ENCODE measurements around a stretch of chr7.

GRCh38 chr7:134834566-134835157 is 55.2 kb downstream of the CALD1 start:
- RRBS: no CpG with 5 or more reads among the region's 1 CpG

GRCh38 chr7:134852409-134853298 is 73.2 kb downstream of the CALD1 start:
- RRBS: no CpG with 5 or more reads among the region's 5 CpGs

- RRBS: no CpG with 5 or more reads among the region's 12 CpGs
These were observed 85.8 kb downstream of the CALD1 start for GRCh38 chr7:134864796-134865989.

- RRBS: no CpG with 5 or more reads among the region's 7 CpGs
These were observed 79.5 kb upstream of the AGBL3 start for GRCh38 chr7:134906472-134907589.

- RRBS: 16% methylated on average over 2 of the region's 25 CpGs
These were observed 1.1 kb upstream of the CYREN start for GRCh38 chr7:135171271-135172371.

- RRBS: no CpG with 5 or more reads among the region's 19 CpGs
These were observed 877 bp upstream of the WDR91 start for GRCh38 chr7:135212199-135212606.

DNA sequence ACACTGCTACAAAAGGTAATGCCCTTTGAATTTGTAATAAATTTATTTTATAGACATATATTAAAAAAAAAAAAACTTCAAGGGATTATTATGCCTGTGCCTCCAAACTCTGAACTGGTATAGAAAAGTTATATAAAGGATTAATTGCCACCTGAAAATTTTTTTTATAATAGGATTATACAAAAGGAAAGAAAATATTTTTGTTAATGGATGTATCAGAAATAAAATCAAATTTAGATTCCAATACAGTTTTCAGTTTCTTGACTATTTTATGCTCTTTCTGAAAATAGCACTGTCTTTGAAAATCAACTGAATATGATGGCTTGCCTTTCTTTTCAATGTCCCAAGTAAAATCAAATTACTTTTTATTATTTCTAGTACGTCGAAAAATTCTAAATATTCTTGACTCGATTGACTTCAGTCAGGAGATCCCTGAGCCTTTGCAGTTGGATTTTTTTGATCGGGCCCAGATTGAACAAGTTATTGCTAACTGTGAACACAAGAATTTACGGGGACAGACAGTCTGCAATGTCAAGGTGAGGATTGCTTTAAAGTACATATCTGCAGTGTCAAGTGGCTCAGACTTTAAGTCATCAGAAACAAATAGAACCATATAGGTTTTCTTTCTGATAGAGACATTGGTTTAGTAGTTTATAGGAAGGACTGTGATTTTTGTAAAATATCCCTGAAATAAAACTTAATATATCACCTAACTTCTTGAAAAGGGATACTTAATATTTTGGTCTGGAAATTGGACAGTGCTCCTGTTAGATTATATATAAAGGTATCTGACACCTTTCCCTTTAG is 45.4 kb upstream of the STMP1 start:
- RRBS: no CpG with 5 or more reads among the region's 5 CpGs

GRCh38 chr7:135637603-135638421 is 24.5 kb upstream of the STMP1 start:
- RRBS: no CpG with 5 or more reads among the region's 9 CpGs

GRCh38 chr7:135661606-135662156 is 633 bp upstream of the STMP1 start:
- RRBS: no CpG with 5 or more reads among the region's 15 CpGs

GRCh38 chr7:136046115-136046602 is 69.0 kb upstream of the MTPN start:
- RRBS: no CpG with 5 or more reads among the region's 1 CpG

- RRBS: no CpG with 5 or more reads among the region's 1 CpG
These were observed 16.1 kb downstream of the CHRM2 start for GRCh38 chr7:136884349-136885075.

GRCh38 chr7:137181434-137182161 is 161.9 kb downstream of the PTN start:
- RRBS: no CpG with 5 or more reads among the region's 32 CpGs

GRCh38 chr7:137591193-137591881 is 247.8 kb upstream of the PTN start:
- RRBS: no CpG with 5 or more reads among the region's 7 CpGs

DNA sequence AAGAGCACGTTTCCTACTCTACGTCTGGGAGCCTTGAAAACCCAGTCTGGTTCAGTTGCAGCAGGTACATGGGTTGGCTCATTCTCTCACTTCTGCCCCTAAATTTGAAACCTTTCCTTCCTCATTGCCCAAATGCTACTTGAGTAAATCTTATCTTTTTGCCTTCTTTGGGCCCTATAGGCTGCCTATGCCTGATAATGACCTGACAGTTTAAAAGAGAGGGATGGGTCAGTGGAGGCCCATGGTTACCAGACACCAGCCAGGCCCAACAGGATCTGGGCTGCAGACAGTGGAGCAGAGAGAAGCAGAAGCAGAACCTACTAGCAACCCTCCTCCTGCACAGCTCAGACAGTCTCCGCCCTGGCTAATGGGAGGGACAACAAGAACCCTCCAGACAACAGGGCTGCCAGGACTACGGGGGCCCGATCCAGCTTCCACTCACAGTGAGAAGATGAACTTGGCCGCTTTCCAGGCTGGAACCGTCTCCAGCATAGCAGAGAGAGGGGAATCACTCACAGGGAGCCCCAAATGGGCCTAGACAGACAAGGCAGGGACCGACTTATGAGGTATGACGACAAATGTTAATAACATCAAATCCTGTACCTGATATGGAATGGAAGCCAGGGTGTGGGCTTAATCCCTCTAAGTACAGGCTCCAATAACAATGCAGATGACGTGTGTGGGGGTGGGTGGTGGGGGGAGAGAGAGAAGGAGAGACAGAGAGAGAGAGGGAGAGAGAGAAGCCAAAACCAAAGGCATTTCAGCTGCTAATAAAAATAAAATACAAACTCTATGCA is 31.7 kb upstream of the DGKI start:
- RRBS: no CpG with 5 or more reads among the region's 10 CpGs

GRCh38 chr7:137961655-137962574 is 40.0 kb downstream of the CREB3L2 start:
- RRBS: no CpG with 5 or more reads among the region's 11 CpGs

- RRBS: no CpG with 5 or more reads among the region's 13 CpGs
These were observed 18.2 kb downstream of the CREB3L2 start for GRCh38 chr7:137983591-137984182.

DNA sequence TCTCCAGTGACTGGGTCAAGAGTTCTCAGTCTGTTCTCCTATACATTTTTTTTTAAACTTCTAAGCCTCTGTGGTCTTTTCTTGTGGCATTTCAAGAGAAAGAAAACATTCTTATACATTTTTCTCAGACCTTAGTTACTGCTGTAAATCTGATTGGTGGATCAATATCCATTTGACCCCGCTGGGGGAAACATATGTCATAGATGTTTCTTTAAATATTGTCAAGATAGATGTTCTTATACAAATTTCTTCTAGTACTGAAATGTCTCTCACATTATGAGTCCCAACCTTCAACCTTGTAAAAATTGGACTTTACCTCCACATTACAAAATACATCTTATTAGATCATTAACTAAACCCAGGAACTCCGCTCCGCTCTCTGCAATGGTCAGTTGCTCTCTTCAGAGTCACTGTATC is 8.6 kb upstream of the AKR1D1 start:
- RRBS: no CpG with 5 or more reads among the region's 3 CpGs

GRCh38 chr7:138243436-138244042 is 167.3 kb downstream of the AKR1D1 start:
- RRBS: no CpG with 5 or more reads among the region's 6 CpGs

DNA sequence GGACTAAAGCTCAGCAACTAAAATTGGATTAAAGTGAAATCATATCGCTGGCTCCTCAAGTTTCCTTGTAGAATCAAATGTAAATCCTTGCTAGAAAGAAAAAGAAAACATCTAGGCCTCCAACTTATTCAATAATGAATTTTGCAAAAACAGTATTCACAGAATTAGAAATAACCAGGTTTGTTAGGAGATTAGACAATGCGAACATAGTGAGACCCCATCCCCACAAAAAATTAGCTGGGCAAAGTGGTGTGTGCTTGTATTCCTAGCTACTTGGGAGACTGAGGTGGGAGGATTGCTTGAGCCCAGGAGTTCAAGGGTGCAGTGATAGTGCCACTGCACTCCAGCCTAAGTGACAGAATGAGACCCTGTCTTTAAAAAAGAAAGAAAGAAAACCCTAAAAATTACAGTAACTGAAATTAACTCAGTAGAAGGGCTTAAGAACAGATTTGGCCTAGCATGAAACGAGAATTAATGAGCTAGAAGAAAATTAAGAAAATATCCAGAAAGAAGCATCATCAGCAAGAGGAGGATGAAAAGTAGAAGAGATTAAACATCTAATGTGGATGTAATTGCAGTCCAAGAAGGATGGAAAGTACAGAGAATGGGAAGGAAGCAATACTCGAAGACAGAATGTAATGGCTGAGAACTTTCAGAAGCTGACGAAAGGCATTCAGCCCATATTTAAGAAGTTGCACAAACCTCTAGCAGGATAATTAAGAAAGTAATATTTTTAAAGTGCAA is 60.4 kb downstream of the TRIM24 start:
- RRBS: no CpG with 5 or more reads among the region's 5 CpGs

DNA sequence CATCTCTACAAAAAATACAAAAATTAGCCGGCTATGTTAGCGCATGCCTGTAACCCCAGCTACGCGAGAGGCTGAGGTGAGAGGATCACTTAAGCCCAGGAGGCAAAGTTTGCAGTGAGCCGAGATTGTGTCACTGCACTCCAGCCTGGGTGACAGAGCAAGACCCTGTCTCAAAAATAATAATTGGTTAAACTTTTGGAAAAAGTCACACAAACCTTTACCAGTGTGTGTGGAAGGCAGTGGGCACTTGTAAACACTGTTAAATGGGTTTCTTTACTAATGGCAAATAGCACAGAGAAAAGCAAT is 117.8 kb downstream of the SVOPL start:
- RRBS: no CpG with 5 or more reads among the region's 5 CpGs

All from aortic smooth muscle cell (primary cell).